HT-29 (cell line): ENCODE measurements around the genes IFFO1 and GPR162.

- RAMPAGE, long total RNA: no peak
These were observed at the start of gene IFFO1 for GRCh38 chr12:6555206-6556127. TSS of gene IFFO1 (minus strand) at chr12:6556042.

DNA sequence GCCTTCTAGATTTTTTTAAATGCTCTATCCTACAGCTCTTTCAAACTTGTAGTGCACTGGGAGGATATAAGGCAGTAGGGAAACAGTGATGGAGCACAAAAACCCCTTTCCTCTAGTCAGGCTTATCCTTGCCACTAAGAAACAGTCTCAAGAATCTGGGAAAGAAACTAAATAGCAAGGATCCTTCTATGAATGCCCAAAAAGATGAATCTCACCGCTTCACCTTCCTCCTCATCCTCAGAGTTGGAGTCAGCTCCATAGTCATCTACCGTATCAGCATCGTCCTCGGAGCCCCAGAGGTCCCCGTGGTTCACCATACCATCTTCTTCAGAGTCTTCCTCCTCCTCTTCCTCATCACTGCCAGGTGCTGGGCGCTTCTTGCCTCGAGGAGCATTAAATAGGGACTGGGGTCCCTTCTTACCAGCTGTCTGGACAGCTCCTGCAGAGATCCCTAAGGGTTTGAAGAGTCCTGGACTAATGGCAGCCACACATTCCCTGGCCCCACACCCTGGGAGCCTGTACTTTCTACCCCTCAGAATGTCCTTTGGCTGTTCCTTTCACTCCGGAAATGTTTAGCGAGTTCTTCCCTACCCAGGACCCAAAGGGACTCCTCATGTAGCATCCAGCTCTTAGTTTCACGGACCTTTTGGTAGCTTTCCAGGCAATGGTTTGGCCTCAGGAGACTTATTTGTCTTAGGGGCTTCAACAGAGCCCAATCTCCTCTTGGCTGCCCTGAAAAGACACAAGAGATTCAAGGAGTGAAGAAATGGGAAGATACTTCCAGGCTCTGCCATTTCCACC, 2.0 kb downstream of the NOP2 start:
- RAMPAGE, long total RNA: no peak

GRCh38 chr12:6569748-6570594, 1.9 kb upstream of the NOP2 start:
- RAMPAGE, long total RNA: no peak

DNA sequence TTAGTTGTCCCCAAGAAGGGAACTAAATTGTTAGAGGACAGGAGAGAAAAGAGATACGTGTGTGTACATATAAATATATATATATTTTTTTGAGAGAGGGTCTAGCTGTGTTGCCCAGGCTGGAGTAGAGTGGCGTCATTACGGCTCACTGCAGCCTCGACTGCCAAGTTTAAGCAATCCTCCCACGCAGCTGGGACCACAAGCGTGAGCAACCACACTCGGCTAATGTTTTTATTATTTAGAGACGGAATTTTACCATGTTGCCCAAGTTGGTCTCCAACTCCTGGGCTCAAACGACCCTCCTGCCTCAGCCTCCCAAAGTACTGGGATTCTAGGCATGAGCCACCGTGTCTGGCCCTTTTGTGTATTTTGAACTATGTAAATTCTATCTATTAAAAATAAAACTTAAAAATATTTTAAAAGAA, 16.2 kb upstream of the NOP2 start:
- RAMPAGE, long total RNA: no peak

- RAMPAGE, long total RNA: no peak
These were observed 5.0 kb upstream of the CHD4 start for GRCh38 chr12:6612106-6612580.

GRCh38 chr12:6646339-6646831, 847 bp downstream of the ACRBP start:
- RAMPAGE, long total RNA: no peak

DNA sequence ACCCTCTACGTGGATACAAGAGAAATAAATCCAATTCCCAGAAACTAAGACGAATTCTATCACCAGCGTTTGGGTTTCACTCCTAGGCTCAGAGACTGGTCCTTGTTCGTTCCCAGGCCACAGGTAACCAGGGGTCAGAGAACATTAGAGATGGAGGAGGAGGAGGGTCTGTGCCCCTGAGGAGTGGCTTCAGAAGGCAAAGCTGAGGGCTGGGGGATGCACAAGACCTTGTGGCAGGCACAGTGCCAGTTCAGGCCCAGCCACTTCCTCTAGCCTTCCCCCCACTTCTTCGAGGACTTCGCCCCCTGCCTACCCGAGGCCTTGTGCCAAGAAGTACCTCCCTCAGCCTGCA, 809 bp downstream of the ZNF384 start:
- RAMPAGE, long total RNA: no peak

DNA sequence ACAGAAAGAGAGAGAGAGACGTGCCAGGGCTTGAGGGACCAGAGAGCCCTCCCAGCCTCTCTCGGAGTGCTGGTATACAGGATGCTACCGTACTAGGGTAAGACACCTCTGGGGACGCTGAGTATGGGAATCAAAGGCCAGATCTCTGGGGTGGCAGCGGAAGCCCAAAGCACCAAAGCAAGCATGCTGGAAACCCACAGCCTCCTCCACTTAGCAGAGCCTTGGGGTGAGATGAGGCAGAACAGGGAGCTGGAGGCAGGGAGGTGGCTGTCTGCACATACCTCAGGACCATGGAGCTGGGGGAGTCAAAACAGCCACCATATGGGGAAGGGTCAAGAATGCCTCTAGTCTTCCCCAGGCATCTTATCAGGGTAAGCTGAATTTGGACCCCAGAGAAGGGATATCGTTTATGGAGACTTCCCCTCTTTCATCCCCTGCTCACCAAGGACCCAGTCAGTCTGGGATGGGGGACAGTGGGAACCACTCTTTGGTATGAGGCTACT, 3.7 kb downstream of the CD4 start:
- RAMPAGE, long total RNA: no peak

DNA sequence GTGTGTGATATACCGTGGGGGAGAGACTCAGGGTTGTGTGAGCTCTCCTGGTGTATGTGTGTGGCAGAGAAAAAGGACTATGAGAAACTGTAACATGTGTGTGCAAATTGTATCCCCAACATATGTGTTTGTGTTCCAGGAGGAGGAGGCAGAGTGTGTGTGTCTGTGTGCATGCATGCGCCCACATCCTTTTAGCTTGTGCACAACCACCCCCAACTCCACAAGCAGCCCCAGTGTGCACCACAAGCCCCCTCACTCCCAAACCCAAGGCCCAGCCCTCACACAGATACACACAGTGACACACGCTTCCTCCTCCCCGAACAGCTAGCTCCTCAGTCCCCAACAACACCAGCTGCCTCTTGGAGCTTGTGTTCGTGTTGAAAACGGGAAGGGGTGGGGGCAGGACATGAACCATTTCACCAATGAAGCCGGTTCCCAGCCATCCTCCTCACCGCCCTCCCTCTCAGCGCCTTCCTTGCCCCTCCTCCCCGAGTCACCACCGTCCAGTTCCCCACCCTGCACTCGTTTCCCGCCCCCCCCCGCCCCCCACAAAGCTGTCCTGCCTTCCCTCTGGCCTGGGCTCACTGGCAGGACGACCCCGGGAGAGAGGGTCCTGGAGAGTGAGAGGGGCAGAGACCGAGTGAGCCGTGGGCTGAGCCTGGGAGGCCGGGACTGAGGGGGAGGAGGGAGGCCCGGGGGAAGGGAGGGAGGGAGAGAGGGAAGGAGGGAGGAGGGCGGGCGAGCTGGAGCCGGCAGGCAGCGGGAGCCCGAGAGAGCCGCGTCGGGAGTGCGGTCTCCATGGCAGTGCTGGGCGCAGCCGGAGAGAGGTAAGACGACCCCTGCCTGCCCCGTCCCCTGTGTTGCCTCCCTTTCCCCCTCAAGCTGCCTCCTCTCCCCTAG, at the start of gene GPR162:
Gene GPR162, plus strand, starts transcription at position 748 of the 900 bp plus-strand sequence.
- RAMPAGE, long total RNA: no peak

DNA sequence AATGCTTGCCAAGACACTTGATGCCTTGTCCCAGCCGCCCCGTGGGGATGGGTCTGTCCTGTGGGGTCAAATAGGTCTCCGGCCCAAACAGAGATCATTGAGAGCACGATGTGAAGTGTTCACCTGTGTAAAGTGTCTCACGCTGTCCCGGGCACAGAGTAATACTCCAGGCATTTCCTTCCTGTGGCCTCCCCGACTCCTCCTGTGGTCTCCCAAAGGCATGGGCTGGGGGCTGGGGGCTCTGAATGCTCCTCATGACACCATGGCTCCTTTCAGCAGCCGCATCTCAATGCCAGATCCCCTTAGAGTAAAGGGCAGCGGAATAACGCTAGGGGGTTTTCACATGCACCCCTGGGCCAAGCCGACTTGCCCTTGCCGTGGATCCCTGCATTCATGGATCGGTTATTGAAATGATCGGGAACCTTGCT, 1.5 kb downstream of the PTPN6 start:
- RAMPAGE, long total RNA: no peak

DNA sequence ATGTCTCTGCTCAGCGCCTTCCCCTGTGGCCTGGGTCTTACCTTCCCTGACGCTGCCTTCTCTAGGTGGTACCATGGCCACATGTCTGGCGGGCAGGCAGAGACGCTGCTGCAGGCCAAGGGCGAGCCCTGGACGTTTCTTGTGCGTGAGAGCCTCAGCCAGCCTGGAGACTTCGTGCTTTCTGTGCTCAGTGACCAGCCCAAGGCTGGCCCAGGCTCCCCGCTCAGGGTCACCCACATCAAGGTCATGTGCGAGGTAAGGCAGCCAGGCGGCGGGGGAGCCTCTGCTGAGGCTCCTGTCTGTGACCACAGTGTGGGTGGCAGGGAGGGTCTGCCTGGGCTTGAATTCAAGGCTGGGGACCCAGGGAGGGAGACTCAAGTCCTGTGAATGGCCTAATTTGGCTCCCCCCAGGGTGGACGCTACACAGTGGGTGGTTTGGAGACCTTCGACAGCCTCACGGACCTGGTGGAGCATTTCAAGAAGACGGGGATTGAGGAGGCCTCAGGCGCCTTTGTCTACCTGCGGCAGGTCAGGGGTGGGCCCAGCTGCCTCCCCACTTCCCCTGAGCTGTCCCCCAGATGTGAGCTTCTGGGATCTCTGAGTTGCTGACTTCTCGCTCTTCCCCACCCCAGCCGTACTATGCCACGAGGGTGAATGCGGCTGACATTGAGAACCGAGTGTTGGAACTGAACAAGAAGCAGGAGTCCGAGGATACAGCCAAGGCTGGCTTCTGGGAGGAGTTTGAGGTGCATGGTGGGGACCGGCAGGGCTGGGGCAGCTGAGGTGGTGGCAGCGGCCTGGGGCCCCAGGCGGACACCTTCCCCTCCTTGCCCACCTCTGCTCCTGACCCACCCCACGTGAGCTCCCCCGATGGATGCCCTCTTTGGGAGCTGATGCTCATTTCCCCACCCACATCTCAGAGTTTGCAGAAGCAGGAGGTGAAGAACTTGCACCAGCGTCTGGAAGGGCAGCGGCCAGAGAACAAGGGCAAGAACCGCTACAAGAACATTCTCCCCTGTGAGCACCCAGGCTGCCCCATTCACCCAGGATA, 3.9 kb downstream of the PTPN6 start:
- RAMPAGE, long total RNA: no peak

DNA sequence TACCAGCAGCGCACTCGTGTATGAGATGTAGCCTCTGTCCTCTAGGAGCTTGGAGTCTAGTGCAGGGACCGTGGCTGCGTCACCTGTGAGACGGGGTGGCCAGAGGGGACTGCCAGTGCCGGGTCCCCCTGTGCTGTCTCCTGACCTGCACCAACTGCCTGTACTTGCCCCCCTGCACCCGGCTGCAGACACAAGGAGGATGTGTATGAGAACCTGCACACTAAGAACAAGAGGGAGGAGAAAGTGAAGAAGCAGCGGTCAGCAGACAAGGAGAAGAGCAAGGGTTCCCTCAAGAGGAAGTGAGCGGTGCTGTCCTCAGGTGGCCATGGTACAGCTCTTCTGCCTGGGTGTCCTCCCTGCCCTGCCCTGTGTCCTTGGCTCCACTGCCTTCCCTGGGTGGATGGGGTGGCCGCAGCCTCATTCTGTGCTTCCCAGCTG, 9.5 kb downstream of the PTPN6 start:
- RAMPAGE, long total RNA: no peak

- RAMPAGE, long total RNA: no peak
These were observed 7.1 kb downstream of the PHB2 start for GRCh38 chr12:6963442-6963685.

- RAMPAGE, long total RNA: no peak
These were observed 6.8 kb downstream of the PHB2 start for GRCh38 chr12:6963686-6964012.

- RAMPAGE, long total RNA: no peak
These were observed 8.0 kb downstream of the EMG1 start for GRCh38 chr12:6978429-6979341.

GRCh38 chr12:7018898-7018990, 468 bp upstream of the LPCAT3 start:
- RAMPAGE, long total RNA: no peak

DNA sequence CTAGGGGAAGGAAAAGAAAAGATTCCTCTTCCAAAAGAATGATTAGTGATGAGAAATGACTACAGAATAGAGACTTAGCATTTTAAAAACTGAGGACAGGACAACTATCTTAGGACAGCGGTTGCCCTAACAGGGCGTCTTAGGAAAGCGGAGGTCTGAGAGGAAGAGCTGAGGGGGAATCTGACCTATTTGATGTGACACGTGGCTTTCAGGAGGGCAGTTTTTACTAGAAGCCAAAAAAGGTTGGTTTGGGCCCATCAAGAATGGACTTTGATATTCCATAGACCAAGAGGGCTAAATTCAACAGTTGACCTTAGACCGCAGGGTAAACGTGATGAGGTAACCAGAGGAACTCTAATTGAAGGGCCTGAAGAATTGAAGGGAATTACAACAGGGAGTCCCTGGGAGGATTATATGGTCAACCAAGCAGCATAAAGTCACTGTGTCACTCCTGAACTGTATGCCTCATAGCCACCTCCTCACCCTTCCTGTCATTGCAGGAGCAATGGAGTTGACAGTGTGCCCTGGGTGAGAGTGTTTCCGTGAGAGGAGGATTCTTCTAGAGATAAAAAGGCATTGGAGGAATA, 11.5 kb downstream of the C1S start:
- RAMPAGE, long total RNA: no peak

- RAMPAGE, long total RNA: no peak
These were observed 6.4 kb upstream of the C1RL start for GRCh38 chr12:7115319-7115847.

- RAMPAGE, long total RNA: no peak
These were observed 943 bp downstream of the CLSTN3 start for GRCh38 chr12:7130980-7131648.

DNA sequence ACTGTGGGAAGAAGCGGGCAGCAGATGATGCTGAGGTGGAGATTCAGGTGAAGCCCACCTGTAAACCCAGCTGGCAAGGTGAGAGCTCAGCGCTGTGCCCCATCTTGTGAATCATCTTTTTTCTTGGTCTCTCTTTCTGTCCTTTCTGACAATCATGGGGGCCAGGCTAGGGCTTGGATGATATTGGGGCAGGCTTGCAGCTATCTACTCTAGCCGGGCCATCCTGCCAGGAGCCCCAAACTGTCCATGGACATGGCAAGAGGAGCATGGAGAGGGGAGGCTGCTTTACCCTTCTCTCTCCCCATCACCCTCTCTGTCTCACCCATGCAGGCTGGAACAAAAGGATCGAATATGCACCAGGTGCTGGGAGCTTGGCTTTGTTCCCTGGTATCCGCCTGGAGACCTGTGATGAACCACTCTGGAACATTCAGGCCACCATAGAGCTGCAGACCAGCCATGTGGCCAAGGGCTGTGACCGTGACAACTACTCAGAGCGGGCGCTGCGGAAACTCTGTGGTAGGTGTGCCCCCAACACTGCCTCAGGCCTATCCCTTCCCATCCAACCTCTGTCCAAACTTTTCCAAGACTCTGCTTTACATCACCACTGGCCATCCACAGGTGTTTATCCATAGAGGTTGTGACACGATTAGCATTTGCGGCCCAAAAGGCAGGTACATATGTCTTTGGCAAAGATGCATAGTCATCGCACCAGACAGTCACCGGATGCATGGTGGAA, 5.9 kb downstream of the CLSTN3 start:
- RAMPAGE, long total RNA: no peak